ENCODE data around the gene GTF2A2.

DNA sequence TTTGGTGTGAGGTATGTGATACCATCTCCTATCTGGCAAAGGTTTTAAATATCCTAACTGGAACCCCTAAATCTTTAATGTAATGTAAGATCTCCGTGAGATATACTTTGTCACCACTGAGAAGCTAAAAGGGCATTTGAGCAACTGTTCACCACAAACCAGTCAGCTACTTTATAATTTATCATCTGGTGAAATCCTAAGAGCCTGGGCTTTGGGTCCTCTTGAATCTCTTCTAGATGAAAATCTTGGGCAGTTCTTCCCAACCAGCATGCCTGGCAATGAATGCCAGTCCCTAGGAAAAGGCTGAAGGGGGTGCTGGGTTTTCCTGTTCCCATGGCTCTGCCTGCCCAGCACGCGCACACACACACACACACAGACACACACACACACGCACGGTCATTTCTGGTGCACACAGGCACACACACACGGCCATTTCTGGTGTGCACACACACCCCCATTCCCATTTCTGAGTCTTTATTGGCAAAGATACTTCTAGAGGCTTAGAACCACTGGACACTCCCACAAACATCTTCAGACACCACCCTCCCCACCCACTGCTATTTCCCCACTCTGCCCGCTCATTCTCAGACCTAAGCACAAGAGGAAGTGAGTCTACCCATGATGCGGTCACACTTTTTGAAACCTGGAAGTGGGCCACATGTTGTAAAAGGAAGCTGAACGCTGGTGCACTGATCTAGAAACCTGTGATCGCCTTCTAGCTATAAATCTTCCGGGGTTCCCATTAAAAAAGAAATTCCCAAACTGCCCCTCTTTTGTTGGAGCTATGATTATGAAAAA lies 72.5 kb downstream of the MYO1E start:
- PRO-cap = unidirectional peak, minus-strand start at position 468 of the sequence

DNA sequence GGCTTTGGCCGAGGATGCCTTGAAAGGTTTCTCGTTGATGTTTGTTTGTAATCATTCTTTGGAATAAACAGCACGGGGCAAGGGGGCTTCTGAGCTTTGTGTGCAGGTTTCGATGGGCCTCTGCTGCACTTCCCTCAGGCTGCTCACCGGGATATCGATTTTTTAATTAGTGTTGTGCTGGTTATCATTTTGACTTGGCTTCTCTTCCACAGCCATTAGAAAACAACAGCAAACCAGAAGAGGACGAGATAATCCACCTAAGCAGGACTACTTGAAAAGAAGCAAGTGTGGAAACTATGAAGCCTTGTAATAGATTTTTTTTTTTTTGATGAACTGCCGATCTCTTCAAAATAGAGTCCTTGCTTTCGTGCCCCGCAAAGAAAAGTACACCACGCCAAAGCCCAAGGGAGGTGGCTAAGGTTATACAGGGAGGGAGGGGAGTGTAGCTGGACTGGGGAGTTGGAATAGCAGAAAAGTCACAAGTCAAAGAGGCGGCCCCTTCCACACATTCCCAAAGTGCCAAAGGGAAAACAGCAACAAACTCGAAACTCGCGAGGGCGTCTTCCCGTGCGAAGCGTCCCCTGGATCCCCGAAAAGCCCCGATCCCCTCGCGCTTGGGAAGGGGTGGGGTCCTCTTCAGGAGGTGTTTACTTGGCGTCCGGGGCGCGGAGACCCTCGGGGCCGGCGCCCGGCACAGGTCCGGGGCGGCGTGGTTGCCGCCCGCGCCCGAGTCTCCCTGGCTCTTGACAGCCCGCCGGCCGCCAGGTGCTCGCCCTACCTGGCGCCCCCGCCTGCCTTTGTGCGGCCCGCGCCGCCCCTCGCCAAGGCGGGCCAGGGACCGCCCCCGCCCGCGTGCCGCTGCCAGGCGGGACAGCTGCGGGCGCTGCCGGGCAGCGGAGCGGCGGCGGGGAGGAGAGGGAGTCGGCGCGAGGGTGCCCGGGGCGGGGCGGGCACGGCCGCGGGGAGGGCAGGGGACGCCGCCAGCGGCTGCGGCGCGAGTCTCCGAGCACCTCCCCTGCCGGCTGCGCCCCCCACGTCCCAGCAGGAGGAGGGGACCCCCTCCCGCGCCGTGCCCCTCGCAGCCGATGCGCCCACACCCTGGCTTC lies 1.2 kb downstream of the MYO1E start:
- PRO-cap = bidirectional peak, plus-strand start at position 953 of the sequence, minus-strand start at position 740 of the sequence

GRCh38 chr15:59410388-59410756 lies 27.6 kb upstream of the FAM81A start:
- PRO-cap = no peak

- PRO-cap = no peak
These were observed 86.2 kb downstream of the FAM81A start for GRCh38 chr15:59524150-59524699.

GRCh38 chr15:59583098-59583410 lies 28.5 kb upstream of the GCNT3 start:
- PRO-cap = no peak

DNA sequence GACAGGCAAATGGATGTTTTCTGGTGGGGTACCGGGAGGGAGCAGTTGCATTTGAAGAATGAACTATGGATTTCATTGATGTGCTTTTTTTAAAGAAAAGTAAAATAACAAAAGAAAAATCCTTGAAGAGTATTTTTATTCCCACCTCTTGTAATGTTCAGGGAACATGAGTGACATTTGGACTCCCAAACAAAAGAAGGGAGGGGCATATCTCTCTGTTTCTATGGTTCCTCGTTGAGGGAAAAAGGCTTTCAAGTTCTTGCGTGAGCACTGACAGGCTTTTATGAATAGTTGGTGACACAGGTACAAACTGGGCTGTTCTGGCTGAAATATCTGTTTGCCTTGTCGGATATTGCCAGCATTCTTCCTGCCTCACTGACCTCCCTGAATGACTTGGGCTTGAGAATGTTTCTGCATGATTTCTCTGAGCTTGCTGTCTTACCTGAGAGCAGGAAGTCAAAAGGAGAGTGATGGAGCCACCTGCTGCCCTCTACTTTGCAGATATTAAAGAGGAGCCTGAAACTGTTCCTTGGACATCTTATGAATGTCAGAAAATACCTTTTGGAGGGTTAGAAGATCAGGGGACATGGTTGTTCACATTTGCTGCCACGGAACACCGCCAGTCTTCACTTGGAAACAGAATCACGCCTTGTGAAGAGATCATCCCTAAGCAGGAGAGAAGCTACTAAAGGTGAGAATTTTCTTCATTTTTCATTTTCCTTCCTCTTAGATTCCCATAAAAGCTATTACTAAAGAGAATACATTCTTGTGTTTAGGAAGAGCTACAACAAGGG lies 4.8 kb downstream of the GCNT3 start:
- PRO-cap = no peak

DNA sequence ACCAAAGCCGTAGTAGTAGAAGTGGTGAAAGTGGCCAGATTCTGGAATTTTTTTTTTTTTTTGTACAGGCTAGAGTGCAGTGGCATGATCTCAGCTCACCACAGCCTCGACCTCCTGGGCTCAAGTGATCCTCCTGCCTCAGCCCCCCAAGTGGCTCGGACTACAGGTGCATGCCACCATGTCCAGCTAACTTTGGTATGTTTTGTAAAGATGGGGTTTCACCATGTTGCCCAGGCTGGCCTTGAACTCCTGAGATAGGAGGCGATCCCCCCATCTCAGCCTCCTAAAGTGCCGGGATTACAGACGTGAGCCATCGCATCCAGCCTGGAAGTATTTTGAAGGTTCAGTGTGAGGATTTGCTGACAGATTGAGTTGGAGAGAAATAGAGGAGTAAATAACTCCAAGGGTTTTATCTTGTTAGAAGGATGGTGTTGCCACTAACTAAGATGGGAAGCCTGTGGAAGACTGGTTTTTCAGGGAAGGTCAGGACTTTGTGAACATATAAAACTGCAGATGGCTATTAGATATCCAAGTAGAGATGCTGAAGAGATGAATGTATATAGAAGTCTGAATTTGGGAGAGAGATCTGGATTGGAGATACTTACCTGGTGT lies 14.2 kb downstream of the GCNT3 start:
- PRO-cap = no peak

- PRO-cap = bidirectional peak, plus-strand start at chr15:59657644, minus-strand start at chr15:59657515
These were observed at the start of gene GTF2A2 for GRCh38 chr15:59656929-59658040. Gene GTF2A2, minus strand, starts transcription at chr15:59657515.

DNA sequence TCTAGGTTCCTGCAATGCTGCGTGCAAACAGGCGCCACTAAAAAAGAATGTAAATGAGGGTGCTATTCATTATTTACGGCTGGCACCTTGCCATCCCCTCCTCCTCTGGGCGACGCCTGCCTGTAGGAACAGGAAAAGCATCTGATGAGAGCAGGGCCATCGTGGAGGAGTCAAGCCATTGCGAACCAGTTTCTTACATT lies 98.1 kb downstream of the ANXA2 start:
- PRO-cap = no peak

DNA sequence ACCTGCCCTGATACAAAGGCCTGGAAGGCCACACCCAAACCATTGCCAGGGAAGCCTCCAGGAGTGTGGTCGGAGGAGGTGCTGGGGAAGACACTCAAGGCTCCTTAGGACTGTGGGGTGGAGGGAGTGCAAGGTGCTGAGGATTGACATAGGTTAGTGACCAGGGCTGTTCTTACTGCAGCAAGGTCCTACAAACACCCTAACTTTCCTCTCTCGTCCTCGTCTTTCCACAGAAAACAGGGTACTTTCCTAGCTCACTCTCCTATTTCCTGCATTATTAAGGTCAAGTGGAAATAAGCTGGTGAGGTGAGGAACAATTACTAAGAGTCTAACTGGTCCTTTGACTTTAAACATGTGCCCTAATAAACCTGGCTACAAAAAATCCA lies 50.0 kb downstream of the ANXA2 start:
- PRO-cap = no peak

DNA sequence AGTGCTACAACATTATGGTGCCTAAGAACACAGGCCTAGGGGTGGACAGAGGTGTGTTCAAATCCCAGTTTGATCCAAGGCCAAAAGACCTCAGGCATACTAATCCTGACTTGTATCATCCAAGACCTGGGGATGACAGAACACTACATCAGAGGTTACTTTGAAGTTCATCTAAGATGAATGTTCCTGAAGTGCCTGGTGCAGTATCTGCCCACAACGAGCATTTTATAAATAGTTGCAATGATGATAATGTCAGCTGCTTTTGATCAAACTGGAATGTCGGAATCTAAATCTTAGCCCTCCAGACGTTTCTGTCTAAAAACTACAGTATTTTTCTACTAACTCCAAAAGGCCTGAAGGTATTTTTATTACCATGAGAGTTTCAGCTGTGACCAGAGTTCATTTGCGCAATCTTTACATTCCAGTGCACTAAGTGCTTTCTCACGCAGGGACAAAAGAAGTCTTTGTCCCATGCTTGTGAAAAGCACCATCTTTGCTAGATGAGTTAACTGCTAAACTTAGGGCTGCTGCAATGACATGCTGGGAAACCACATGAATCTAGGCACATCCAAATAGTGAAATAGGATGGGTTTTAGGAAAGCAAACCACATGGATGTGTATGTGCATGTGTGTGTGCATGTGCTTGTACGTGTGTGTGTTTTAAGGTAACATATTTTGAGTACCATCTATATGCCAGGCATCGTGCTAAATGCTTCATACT lies 18.1 kb downstream of the ANXA2 start:
- PRO-cap = no peak

DNA sequence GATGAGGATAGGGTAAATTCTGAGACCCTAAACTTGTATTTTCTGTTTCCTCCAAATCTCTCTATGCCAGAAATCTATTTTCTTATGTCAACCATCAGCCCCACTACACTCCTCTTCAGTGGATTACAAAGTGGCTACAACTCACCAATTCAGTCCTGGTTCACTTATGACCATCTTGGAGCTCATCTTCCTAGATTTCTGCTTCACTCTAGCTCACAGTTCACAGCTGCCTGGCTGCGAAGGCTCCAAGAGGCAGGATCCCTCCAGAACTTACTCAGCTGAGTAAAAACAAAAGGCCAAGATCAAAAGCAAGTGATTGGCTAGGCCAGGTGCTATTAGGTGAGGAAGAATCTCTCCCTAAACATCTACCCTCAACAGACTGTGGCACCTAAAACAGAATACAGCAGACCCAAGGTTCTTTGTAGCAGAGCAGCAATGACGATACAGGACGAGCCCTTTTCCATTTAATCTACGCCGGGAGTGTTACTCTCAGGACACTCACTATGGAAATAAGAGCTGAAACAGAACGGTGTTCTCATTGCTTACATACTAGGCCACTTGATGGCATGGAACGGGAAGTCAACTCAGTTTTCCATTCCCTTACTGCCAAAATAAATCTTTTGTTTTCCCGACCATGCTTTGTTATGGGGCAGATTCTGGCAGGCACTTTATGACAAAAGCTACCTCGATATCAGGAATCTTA lies 999 bp downstream of the ICE2 start:
- PRO-cap = no peak

DNA sequence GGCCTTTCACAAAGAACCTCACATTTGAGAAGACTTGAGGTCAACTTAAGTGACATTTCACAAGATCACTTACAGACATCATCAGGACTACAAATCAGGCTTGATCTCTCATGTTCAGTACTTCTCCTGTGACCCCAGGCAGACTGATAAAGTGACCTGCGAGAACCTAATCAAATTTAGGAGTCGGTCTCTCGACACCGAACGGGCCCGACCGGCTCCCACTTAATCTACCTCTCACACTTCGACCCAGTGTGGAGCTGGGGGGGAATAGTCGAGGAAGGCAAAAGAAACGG lies 501 bp downstream of the ICE2 start:
- PRO-cap = no peak

- PRO-cap = no peak
These were observed 94.9 kb upstream of the ICE2 start for GRCh38 chr15:60573650-60574491.

- PRO-cap = no peak
These were observed 97.1 kb upstream of the ICE2 start for GRCh38 chr15:60576035-60576476.

DNA sequence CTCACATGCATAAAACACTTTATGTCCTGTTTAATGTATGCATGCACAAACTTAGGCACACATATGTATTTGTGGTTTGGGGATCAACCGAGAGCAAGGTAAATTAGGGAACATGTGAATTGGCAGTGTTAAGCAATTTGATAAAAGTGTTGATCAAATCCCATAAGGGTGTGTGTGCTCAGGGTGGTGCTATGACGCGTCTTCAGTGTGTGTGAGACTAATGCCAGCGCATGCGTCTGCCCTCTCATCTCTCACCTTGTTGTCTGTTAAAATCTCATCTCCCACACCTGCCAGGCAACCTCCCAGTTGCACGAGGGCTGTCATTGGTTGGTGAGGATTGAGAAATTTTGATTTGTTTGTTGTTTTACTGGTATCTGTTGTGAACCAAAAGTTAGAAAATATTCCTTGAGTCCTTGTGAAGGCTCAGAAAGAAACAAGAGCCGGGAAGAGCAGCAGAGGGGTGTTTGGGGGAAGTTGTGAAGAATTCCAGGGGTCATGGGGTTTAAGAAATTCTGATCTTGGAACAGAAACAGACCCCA lies 137.2 kb upstream of the ICE2 start:
- PRO-cap = no peak

DNA sequence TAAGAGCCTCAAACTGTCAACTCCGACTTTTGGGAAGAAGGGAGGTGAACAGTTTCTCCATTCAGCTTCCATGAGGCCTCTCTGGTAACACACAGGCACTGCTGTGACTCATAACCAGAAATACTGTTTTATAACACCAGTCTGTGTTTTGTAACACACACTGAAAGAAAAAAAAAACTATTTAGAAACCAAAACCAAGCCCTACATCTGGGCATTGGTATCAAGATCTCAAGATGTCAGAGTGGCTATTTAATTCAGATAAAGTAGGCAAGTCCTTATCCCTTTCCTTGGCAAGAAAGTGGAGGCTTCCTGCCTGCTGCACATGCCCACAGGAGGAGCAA lies 181.6 kb upstream of the ICE2 start:
- PRO-cap = no peak

DNA sequence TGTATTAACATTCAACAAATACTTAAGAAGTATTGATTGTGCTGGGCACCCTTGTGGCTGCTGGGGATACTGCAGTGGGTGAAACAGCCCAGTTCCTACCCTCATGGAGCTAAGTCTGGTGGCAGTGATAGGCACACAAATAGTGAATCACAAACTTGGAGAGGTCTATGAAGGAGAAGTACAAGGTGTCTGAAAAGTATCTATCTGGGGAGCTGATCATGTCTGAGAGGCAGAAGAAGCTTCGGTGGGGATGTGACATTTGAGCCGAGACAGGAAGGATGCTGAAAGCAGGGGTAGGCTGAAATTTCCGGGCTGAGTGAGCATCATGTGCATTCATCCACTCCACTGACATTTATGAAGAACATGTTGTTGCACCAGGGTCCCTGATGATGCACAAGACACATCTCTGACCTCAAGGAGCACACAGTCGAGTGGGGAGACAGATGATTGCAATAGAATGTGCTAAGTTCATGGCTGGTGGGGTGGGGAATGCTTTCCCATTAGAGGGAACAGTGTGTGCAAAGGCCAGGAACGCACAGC lies 309.0 kb upstream of the ICE2 start:
- PRO-cap = no peak

DNA sequence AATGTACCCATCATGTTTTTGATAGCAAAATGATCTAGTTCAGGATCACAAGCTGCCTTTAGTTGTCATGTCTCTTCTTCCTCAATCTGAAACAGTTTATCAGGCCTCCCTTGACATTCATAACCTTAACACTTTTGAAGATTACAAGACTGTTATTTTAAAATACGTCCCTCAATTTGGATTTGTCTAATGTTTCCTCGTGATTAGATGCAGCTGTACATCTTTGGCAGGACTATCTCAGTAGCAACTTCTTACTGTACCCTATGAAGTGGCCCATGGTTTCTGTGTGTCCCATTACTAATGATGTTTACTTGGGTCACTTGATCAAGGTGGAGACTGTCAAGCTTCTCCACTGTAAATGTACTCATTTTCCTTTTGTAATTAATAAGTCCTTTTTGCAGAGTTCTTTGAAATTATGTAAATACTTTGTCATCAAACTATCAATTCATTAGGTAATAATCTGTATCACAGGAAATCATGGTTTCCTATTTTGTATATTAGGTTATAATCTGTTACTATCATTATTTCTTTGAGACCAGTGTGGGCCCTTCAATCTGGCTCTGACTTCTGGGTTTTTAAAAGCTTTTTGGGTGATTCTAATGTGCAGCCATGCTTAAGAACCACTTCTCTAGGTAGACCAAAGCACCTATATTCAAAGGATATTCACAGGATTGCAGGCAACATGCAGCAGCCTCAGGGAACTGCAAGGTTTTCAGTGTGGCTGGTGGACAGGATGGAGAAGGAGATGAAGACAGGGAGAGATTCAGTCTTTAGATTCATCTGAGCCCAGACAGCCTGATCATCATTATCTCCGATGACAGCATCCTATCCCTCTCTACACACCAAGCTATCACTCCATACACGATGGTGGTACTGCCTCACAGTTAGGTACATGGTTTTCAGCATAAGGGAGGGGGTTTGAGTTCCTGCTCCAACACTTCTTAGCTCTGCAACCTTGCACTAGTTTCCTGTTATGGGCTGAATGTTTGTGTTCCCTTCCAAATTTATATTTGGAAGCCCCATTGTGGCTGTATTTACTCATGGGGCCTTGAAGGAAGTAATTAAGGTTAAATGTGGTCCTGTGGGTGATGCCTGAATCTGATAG lies 259.9 kb downstream of the RORA start:
- PRO-cap = no peak

GRCh38 chr15:61183757-61184460 lies 45.2 kb downstream of the RORA start:
- PRO-cap = no peak

Measured in aorta (tissue), 1 donor.